ENCODE data around the gene NCAPD2.

DNA sequence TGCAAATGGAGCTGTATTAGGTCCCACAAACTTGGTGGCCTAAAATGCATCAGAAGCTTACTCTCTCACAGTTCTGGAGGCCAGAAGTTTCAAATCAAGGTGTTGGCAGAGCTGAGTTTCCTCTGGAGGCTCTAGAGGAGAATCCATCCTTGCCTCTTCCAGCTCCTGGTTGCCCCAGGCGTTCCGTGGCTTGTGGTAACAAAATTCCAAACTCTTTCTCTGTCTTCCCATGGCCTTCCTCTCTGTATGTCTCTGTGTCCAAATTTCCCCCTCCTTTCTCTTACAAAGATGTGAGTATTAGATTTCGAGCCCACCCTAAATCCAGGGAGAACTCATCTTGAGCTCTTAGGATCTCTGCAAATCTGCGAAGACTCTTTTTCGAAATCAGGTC, 9.8 kb downstream of the PLEKHG6 start:
- PRO-cap, 3 experiments = no peak in any of the 3 experiments
- RAMPAGE, long total RNA = no peak
- RRBS, 2 experiments = no CpG with 5 or more reads among the region's 5 CpGs

DNA sequence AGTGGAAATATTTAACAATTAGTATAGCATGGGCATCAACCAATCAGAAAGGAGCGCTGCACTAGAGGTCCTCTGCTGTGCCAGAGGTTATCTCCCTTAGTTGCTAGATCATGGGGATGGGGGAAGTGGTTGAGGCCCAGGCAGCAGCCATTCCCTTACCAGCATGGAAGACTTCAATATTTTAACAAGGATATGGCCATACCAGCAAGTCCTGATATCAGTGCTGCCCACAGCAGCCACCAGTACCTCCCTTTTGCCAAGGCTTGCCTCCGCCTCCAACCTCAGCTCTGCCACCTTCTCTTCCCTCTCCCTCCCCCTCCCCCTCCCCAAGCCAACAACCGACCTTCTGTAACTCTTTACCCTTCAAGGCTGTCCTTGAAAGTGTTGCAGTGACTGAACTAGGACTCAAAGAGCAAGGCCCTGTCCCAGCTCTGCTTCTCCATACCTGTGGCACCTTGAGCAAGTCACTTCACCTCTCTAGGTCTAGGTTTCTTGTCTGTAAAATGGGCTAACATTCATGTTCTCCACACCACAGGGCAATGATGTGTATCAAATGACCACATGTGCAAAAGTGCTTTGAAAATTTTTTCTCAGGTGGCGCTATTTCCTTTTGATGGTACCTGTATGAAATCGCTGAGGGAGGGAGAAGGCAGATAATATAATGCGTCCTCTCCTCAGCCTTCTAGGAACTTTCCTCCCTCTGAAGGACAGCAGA, 14.5 kb downstream of the PLEKHG6 start:
- PRO-cap, 3 experiments = no peak in any of the 3 experiments
- RAMPAGE, long total RNA = no peak
- RRBS, 2 experiments = no CpG with 5 or more reads among the region's 6 CpGs

GRCh38 chr12:6337889-6338914, 3.7 kb downstream of the TNFRSF1A start:
- PRO-cap, 3 experiments = peak in 2 of 3 experiments; most common plus-strand start chr12:6338297 (in 1); most common minus-strand start chr12:6338074 (in 1)
- RAMPAGE, long total RNA = no peak
- RRBS, 2 experiments = no CpG with 5 or more reads among the region's 21 CpGs

DNA sequence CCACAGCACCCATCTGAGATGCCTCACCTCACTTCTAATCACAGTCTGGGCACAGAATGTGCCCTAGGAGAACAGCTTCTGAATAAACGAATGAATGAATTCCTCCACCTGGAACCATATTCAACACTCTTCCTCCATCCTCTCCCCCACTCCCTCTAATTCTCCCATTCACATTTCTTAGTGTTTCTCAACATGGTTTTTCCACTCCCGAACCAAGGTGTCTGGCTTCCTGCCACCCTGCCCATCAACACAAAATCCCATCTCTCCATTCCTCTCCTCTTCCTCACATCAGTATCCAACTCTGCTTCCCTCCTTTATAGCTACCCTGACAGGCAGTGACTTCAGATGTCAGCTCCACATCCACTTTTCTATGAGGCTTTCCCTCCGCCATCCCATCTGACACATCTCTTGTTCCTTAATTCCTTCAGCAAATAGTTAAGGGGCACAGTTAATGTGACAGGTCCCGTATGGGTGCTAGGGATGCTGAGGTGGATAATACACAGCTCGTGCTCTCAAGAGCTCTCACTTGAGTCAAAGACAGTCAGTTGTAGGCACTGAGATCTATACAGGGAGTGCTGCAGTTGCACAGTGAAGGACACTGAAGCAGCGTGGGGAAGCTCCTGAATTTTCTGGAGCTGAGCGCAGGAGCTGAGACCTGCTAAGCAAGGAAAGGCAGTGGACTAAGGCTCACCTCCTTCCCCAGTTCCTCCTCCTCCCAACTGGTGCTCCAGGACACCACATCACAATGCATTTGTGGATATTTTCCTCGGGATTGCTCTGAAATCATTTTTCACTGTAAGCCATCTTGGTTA, 2.8 kb downstream of the TNFRSF1A start:
- PRO-cap, 3 experiments = no peak in any of the 3 experiments
- RAMPAGE, long total RNA = no peak
- RRBS, 2 experiments = no CpG with 5 or more reads among the region's 8 CpGs

GRCh38 chr12:6362524-6362909, 12.8 kb downstream of the SCNN1A start:
- PRO-cap, 3 experiments = no peak in any of the 3 experiments
- RAMPAGE, long total RNA = no peak
- RRBS, 2 experiments = no CpG with 5 or more reads among the region's 2 CpGs

DNA sequence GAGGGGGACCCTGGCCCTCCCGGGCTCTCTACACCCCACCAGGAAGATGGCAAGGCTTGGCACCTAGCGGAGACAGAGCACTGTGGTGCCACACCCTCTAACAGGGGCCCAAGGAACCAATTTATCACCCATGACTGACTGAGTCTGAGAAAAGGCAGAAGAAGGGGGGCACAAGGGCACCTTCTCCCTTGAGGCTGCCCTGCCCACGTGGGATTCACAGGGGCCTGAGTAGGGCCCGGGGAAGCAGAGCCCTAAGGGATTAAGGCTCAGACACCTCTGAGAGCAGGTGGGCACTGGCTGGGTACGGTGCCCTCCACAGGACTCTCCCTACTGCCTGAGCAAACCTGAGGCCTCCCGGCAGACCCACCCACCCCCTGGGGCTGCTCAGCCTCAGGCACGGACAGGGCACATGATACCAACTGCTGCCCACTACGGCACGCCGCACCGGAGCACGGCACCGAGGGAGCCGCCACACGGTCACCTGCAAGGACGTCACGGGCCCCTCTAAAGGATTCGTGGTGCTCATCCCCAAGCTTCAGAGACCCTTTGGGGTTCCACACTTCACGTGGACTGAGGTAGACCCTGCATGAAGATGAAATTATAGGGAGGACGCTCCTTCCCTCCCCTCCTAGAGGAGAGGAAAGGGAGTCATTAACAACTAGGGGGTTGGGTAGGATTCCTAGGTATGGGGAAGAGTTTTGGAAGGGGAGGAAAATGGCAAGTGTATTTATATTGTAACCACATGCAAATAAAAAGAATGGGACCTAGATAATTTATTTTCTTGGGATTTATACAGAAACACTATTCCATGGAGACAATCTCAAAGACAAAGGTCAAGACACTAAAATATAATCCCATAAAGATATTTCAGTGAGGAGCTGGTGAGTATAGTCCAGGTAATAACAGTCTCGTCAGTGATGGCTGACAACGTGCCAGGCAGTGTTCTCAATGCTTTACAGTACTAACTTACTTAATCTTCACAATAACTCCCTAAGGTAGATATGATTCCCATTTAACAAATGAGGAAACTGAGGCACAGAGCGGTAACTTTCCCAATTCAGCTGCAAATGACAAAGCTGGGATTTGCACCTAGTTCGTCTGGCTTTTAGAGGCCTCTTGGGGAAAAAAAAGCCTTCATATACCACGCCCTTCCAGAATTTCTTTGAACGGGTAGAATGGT, 7.2 kb downstream of the LTBR start:
- PRO-cap, 3 experiments = no peak in any of the 3 experiments
- RAMPAGE, long total RNA = no peak
- RRBS, 2 experiments = 66 to 71% methylated on average over 7 of the region's 26 CpGs

- PRO-cap, 3 experiments = no peak in any of the 3 experiments
- RAMPAGE, long total RNA = no peak
- RRBS, 2 experiments = no CpG with 5 or more reads among the region's 7 CpGs
Measured at GRCh38 chr12:6434009-6434563, 10.7 kb upstream of the CD27 start.

- PRO-cap, 3 experiments = no peak in any of the 3 experiments
- RAMPAGE, long total RNA = no peak
- RRBS, 2 experiments = no CpG with 5 or more reads among the region's 4 CpGs
Measured at GRCh38 chr12:6444027-6444376, 753 bp upstream of the CD27 start.

DNA sequence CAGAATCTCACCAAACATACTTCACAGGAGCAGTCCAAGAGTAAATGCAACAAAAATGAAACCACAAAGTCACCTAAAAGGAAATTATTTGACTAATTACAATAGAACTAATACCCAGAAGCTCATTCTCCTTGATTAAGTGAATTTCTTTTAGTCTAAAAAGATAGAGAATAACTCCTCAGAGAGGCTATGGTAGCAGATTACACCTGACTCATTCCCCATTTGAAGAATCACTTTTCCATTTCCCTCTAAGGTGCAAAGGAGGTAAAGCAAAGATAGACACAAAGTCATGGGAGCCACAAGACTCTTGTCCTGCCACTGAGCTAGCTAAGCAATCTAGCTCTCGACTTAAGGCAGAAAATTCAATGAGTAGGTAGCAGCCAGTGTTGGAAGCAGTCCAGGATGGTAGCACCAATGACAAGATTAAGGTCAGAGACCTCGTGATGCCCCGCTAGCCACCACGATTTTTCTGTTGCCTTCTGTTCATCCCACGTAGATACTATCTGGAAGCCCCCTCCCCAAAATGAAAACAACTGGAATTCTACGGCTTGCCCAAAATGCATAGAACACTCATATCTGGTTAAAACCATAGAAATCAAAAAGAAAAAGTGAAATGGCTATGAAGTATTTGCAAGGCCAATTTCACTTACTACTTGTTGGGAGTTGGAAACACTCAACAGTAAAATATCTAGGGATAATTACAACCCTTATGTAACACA, 1.4 kb downstream of the VAMP1 start:
- PRO-cap, 3 experiments = no peak in any of the 3 experiments
- RAMPAGE, long total RNA = no peak
- RRBS, 2 experiments = no CpG with 5 or more reads among the region's 6 CpGs

DNA sequence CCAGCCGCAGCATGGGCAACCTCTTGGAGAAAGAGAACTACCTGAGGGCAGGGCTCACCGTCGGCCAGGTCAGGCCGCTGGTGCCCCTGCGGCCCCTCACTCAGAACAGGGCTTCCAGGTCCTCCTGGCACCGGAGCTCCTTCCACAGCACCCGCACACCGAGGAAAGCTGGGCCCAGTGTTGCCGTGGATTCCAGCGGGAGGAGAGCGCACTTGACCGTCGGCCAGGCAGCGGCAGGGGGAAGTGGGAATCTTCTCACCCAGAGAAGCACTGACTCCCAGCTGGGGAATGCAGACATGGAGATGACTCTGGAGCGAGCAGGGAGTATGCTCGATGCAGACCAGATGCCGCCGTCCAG, 8.0 kb upstream of the VAMP1 start:
- PRO-cap, 3 experiments = no peak in any of the 3 experiments
- RAMPAGE, long total RNA = no peak
- RRBS, 2 experiments = no CpG with 5 or more reads among the region's 18 CpGs

DNA sequence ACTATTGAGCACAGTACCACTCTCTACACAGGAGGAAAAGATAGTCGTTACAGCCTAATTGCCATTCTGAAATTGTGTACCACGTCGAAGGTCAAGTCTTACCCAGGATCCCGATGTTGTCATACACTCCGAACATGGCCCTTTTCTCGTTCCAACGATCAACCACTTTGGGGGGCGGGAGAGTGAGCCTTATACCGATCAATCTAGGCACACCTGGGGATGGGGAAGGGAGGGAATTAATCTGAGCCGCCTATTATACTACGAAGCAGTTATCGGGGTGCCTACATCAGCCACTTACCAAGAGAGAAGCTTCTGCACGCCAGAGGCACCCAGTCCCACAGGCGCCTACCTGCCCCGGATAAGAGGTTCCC, 317 bp downstream of the MRPL51 start:
- PRO-cap, 3 experiments = no peak in any of the 3 experiments
- RAMPAGE, long total RNA = no peak
- RRBS, 2 experiments = no CpG with 5 or more reads among the region's 15 CpGs

GRCh38 chr12:6493504-6494419, at the start of gene NCAPD2:
Gene NCAPD2 (plus strand): TSS chr12:6494102.
- PRO-cap, 3 experiments = peak in 3 of 3 experiments; most common plus-strand start chr12:6494001 (in 1); most common minus-strand start chr12:6493799 (in 3)
- RAMPAGE, long total RNA = start-site peak on the plus strand at chr12:6493928-6494132, 79 and 60 reads in 2 replicates
- RRBS, 2 experiments = 2% methylated on average over 14 of the region's 60 CpGs

- PRO-cap, 3 experiments = no peak in any of the 3 experiments
- RAMPAGE, long total RNA = no peak
- RRBS, 2 experiments = no CpG with 5 or more reads among the region's 28 CpGs
Measured at GRCh38 chr12:6528754-6530034, 5.1 kb upstream of the GAPDH start.

- PRO-cap, 3 experiments = peak in 3 of 3 experiments; most common plus-strand start chr12:6535381 (in 2); most common minus-strand start chr12:6535087 (in 1)
- RAMPAGE, long total RNA = no peak
- RRBS, 2 experiments = 2% methylated on average over 35 to 40 of the region's 60 CpGs
Measured at GRCh38 chr12:6534925-6535952, 922 bp downstream of the GAPDH start.

GRCh38 chr12:6569748-6570594, 1.9 kb upstream of the NOP2 start:
- PRO-cap, 3 experiments = no peak in any of the 3 experiments
- RAMPAGE, long total RNA = no peak
- RRBS, 2 experiments = no CpG with 5 or more reads among the region's 15 CpGs

DNA sequence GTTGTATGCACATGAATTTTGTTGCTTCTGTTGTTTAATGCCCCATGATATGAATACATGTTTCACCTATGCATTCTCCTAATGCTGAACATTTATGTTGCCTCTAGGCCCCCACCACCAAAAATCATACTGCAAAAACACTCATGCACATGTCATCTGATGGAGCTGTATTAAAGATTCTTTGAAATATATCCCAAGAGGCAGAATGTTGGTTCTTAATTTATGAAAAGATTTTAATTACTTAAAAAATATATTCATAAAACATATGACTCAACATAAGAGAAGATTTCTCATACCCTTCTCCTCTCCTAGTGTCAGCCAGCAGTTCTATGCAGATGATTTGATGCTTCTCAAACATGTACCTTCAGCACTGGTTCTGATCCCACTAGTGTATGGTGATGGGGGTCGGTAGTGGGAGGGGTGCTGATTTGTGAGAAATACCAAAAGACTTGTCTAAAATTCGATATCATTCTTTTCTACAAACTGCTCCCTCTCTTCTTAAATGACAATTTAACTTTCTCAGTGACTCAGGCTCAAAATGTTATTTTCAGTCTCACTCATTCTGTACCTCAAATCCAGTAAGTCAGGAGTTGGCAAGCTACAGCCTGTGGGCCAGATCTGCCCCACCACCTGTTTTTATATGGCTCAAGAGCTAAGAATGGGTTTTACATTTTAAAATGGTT, 6.3 kb upstream of the NOP2 start:
- PRO-cap, 3 experiments = no peak in any of the 3 experiments
- RAMPAGE, long total RNA = no peak
- RRBS, 2 experiments = no CpG with 5 or more reads among the region's 2 CpGs

GRCh38 chr12:6591923-6592785, 15.0 kb downstream of the CHD4 start:
- PRO-cap, 3 experiments = no peak in any of the 3 experiments
- RAMPAGE, long total RNA = no peak
- RRBS, 2 experiments = no CpG with 5 or more reads among the region's 12 CpGs

GRCh38 chr12:6602449-6603679, 4.3 kb downstream of the CHD4 start:
- PRO-cap, 3 experiments = no peak in any of the 3 experiments
- RAMPAGE, long total RNA = no peak
- RRBS, 2 experiments = no CpG with 5 or more reads among the region's 10 CpGs

DNA sequence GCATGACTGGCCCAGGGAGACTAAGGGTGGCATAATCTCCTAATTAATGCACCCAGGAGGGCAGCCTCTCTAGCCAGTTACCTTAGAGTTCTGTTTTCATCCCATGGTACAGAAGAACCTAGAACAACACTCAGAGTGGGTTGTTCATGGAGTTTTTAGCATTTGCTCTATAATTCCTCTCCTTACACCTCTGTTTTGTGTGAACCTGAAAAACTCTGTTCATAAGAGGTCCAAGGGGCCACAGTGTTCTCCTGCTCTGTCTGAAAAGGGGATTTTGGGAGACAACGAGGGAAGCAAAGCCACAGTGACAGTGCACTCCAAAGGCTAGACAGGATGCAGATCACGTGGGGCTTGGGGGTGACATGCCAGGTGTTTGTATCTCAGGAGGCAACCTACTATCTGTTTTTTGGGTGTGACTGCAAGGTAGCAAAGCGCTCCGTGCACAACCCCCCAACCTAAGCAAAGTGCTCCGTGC, 5.0 kb upstream of the CHD4 start:
- PRO-cap, 3 experiments = no peak in any of the 3 experiments
- RAMPAGE, long total RNA = no peak
- RRBS, 2 experiments = no CpG with 5 or more reads among the region's 5 CpGs

GRCh38 chr12:6612581-6613445, 5.6 kb upstream of the CHD4 start:
- PRO-cap, 3 experiments = no peak in any of the 3 experiments
- RAMPAGE, long total RNA = no peak
- RRBS, 2 experiments = 8 to 20% methylated on average over 1 of the region's 20 CpGs

Measured in skeletal muscle tissue (tissue), 7 donors.